ENCODE measurements around a stretch of chr1.

- RRBS: no CpG with 5 or more reads among the region's 6 CpGs
Measured at GRCh38 chr1:226077063-226077341, 14.5 kb downstream of the H3-3A start.

DNA sequence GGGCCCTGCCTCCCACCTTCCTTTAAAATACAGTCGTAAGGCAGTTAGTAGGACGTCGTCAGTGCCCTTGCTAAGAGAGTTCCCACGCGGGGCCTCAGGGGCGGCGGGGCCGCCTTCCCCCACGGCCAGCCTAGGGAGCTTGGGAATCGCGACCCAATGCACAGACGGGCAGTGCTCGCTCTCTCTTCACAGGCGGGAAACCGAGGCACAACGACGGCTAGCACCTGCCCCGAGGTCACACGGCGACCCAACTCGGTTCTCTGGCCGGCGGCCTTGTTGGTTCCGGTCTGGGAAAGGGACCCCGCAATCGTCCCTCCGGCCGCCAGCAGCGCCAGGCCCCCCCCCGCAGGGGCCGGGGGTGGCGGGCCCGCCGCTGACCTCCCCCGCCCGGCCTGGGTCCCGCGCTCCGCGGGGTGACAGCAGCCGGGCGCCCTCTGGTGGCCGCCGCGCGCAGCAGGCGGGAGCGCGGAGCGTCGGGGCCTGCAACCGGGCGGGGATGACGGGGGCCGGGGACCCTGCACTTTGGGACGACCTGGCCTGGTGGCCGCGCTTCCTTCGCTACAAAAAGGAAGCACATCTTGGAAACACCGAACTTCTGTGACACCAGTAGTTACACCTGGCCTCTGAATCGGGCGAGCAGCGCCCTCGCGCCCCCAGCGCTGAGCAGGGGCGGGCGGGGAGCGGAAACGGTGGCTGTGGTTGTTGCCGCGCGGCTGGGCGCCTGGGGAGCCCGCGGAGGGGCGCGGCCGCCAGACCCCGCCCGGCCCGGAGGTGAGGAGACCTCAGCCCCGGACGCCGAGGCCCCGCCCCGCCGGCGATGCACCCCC lies 58.9 kb downstream of the H3-3A start:
- RRBS: 1% methylated on average over 26 of the region's 89 CpGs

DNA sequence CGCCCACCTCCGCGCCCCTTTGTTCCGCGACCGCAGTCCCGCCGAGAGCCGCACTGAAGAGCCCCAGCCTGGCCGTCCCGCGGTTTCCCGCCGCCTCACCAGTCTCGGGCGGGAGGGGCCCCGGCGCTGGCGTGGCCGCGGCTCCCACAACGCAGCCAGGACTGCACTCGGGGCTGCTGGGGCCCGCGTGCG lies 59.4 kb downstream of the H3-3A start:
- RRBS: under 1% methylated on average over 10 of the region's 26 CpGs

- RRBS: 58% methylated on average over 2 of the region's 16 CpGs
Measured at GRCh38 chr1:226132859-226133545, 53.5 kb downstream of the ACBD3 start.

DNA sequence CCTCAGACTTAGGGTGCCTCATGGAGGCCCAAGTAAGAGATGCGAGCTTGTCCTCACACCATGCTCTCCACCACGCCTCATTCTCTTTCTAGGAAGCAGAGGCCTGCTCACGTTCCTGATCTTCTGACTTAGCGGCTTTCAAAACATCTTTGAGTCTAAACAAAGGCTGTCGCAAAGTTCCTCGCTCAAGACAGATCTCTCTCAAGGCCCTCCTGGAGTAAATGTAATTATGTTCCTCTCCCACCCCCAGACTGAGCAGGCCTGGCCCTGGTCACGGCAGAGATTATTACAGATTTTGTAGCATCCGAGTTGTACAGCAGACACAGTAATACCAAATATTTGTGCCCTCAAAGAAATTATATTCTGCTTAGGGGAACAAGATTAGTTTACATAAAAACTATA lies 10.5 kb upstream of the MIXL1 start:
- RRBS: no CpG with 5 or more reads among the region's 8 CpGs

GRCh38 chr1:226604722-226605339 lies 56.3 kb downstream of the STUM start:
- RRBS: no CpG with 5 or more reads among the region's 8 CpGs

DNA sequence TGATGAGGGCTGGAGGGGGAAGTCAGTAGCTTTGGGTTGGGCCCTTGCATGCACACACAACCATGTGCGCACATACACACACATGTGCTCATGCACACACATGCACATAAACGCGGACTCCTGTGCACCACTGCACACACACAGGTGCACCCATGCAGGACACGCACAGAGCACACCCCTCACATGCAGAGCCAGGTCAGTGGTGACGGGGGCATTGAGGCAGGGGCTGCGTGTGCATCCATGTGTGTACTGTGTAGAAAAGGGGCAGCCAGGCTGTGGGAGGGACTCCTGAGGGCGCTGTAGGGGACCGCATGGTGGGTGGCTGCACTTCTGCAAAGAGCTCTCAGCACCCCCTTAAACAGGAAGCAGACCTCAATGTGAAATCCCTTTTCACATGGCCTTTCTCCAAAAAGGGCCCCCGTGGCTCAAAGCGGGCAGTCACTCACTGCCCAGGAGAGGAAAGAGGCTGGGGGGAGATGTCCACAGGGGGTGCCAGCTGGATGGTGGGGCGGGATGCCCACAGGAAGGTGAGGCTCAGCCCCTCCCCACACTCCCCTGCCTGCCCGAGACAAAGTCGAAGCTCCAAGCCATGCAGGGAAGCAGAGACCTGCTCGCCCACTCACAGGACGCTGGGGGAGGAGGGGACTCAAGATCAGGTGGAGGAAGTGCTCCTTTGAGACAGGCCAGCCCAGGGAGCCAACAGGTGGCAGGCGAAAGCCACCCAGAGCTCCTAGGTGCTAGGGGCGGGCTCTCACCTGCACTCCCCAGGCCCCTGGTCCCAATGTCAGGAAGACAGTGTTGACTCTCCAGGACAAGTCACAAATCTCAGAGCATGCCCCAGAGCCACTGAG lies 95.1 kb downstream of the ITPKB start:
- RRBS: no CpG with 5 or more reads among the region's 17 CpGs

DNA sequence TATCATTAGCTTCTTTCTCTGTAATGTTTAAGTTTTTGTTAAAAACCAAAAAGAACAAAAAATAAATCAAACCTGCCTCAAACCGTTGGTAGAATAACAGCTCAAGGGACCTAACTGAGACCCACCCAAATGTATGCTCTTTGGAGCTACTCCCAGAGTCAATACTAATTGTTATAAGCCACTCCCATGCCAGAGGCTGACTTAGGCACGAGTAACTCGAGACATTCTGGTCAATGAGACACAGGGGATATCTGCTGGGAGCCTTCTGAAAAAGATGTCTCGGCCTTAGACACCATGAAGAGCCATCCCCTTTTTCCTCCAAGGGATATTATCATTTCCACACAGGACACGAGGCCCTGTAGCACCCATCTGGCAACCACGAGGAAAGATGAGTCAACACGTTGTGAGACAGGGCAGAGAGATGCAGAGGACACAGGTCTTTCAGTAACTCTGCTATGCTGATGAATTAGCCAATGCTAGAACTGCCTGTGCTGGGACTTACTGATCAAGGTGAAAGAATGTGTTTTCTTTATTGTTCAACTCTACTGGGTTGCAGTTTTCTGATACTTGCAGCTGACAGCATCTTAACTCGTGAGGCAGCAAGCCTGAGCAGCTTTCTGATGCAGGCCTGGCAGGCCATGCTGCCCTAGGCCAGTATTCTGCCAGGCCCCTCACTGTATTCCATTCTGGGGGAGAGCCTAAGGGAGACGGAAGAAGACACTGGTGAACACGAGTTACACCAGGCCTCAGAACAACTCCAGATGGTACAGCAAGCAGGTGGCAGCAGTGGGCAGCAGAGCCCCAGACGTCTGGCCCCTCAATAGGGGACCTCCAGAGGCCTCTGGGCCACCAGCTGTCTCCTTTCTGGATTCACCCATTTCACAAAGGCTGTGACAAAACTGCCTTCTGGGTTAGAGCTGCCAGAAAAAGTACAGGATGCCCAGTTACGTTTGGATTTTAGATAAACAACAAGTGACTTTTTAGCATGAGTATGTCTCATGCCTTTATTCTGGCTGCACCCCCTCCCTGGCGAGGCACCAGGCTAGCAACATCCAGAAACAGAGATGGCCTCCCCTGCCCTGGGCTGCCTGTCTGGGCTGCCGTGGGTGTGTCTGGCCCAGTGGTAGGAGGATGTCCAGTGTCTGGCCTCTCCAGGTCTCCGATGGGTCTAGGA lies 30.4 kb downstream of the ITPKB start:
- RRBS: no CpG with 5 or more reads among the region's 15 CpGs

- RRBS: no CpG with 5 or more reads among the region's 5 CpGs
Measured at GRCh38 chr1:226732592-226733194, 6.4 kb downstream of the ITPKB start.

DNA sequence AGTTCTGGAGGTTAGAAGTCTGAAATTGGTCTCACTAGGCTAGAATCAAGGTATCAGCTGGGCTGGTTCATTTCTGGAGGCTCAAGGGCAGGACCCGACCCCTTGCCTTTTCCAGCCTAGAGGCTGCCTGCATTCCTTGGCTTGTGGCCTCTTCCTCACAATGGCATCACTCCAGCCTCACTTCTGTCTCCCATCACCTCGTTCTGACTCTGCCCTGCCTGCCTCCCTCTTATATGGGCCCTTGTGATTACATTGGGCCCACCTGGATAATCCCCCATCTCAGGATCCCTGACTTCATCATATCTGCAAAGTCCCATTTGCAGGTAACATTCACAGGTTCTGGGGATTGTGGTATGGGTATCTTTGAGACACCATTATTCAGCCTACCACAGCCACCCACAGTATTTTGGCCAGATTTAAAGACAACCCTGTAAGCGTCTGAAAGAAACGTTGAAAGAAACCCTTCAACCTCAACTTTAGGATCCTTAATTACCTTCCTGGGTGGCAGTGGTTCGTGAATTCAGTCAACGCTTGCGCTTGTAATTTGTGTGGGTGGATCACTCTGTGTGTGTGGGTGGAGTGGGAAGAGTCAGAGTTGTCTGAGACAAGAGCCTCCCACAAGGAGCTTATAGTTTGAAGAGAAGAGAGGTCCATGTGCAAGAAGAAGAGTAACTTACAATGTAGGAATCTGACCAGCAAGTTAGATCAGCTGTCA lies 8.2 kb downstream of the COQ8A start:
- RRBS: no CpG with 5 or more reads among the region's 7 CpGs

GRCh38 chr1:226965196-226965660 lies 25.1 kb downstream of the COQ8A start:
- RRBS: no CpG with 5 or more reads among the region's 14 CpGs

DNA sequence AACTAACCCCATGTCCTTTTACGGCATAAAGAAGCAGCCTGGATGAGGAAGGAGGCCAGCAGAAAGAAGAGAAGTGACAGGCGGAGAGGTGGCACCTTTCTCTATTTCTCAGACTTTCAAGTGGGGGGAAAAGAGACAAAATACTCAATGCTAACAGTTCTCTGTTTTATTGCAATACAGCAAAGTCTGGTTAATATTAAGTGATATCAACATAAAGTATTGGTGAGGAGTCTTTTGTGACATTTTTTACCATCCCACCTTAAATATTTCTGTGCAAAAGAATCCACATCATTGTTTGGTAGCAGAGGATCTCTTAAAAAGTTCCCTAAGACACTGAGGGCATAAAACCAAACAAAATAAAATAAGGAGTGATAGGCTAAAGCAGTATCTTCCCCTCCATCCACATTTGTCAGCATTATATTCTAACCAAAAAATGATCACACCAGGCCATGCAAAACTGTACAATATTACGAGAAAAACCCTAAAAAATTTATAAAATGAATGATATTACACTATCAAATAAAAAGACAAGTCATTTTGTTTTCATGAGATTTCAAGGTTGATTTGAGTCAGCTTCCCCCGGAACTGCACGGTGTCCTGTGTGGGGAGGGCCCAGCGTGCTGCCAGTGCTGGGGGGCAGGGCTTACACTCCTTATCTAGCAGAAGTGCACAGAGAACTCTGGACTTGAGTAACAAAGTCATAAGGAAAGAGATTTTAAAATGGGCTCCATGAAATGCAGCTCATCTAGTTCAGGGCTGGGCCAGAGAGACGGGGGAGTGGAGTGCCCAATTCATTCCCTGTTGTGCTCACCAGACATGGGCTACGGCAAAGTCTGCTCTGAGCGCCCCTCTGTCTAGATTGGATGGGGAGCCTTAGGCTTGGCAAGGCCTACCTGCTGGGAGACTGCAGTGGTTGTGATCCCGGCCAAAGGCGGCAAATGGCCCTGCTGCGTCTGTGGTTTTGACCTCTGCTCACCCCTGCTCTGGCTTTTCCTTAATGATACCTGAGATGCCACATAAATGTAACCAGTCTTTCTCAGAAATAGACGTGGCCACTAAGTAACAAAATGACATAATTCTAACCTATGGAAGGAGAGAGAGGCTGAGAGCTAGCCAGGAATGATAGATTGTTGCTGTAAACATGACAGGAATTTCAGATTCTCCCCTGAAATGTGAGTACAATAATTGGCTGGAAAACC lies 50.0 kb downstream of the COQ8A start:
- RRBS: no CpG with 5 or more reads among the region's 13 CpGs

- RRBS: 97% methylated on average over 2 of the region's 17 CpGs
Measured at GRCh38 chr1:226994651-226995238, 54.7 kb downstream of the COQ8A start.

DNA sequence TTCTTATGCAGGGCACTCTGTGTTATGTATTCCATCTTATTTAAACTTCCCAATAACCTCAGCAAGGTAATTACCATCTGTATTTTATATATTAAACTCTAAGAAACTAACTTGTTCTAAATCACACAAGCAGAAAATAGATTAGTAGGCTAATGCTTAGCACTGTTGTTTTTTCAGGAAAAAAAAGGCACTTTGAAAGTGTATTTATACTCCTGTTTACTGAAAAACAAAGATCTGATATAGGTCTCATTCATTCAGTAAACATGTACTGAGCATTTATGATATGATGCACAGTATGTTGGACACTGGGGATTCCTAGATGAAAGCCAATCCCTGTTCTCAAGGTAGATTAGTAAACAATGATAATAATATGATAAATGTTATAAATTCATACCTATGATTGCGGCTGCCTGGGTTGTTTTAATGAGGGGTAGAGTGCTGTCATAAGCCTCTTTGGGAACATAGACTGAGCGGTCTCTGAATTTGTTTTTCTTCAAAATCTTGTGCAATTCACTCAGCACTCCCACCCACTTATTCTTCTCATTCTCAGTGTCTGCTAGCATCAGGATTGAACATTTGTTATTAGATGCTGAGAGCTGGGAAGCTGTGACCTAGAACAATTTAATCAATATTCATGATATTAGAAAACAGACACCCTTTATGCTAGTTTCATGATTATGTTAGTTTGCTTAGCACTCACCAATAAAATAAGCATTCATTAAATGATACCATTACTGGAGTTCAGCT lies 91.0 kb downstream of the COQ8A start:
- RRBS: no CpG with 5 or more reads among the region's 2 CpGs

GRCh38 chr1:227096340-227097712 lies 156.7 kb downstream of the COQ8A start:
- RRBS: no CpG with 5 or more reads among the region's 2 CpGs

DNA sequence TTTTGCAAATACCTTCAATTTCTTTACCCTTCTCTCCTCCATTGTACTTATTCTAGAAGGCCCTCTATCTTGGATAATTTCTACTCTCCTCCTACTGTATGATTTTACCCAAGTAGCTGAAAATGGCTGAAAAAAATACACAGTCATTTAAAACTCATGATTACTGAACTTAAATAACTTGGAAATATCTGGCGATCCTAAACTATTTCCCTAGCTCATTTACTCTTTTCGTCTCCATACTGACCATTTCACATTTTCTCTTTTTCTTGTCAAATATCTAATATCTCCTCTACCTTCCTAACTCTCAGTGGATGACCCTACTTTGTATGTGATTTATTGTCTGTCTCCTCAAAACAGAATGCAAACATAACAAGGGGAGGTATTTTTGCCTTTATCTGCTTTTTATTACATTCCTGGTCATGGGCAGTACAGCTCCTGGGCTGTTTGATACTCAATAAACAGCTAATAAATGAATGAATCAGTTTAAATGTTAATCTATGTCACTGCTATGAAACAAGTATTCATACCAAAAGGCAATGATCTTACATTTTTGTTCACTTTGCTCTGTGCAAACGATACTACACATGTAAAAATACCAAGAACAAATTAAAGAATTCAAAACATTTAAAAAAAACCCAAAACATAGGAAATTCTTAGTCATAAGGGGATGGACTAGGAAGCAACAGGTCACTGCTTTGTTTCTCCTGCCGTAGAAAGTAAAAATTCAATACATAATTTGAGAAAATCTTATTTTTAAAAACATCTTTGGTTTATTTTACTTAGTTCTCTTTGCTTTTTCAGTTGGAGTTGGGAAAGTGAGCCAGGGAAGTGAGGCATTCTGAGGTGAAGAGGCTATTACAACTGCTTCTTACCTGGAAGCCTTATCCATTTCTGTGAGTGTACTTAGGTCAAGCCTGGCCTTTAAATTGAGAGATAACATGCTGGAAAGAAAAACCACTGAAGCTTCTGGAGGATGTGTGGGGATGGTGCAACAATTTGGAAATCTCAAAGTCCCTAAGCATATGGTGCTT lies 183.8 kb downstream of the CDC42BPA start:
- RRBS: no CpG with 5 or more reads among the region's 4 CpGs

DNA sequence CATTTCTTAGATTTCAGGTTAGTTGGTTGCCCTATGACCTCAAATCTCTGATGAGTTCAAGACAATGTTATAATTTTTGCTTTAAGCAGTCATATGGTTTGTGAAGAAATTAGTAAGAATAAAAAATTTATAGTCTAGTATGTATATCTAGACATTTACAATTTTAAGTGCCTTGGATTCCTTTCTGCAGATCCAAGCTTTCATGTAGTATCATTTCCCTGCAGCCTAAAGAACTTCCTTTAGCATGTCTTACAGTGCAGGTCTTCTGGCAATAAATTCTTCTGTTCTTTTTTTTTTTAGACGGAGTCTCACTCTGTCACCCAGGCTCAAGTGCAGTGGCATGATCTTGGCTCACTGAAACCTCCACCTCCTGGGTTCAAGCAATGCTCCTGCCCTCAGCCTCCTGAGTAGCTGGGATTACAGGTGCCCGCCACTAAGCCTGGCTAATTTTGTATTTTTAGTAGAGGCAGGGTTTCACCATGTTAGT lies 150.6 kb downstream of the CDC42BPA start:
- RRBS: no CpG with 5 or more reads among the region's 2 CpGs

GRCh38 chr1:227301820-227302702 lies 16.2 kb downstream of the CDC42BPA start:
- RRBS: no CpG with 5 or more reads among the region's 3 CpGs

DNA sequence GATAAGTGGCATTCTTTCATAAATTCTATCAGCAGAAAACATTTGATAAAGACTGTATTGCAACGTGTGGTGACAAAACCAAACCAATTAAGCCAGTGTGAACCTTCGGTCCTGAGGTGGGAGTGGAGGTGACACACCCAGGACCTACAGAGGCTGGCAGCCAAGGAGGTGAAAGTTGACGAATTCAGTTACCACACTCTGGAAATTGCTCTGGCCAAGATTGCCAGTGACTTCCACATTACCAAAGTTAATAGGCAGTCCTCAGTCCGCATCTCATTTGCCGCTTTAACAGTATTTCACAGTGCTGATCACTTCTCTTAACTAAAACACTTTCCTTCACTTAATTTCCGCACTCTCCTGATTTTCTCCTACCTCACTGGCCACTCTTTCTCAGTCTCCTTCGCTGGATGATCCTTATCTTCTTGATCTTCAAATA lies 5.0 kb upstream of the CDC42BPA start:
- RRBS: no CpG with 5 or more reads among the region's 7 CpGs

GRCh38 chr1:227357020-227357997 lies 39.0 kb upstream of the CDC42BPA start:
- RRBS: no CpG with 5 or more reads among the region's 10 CpGs